Breast (tissue), 4 donors: ENCODE results near the gene SERTM1.

GRCh38 chr13:35858567-35859265 lies 272.5 kb downstream of the DCLK1 start:
- PRO-cap, 3 experiments = no peak in any of the 3 experiments
- RRBS = no CpG with 5 or more reads among the region's 4 CpGs

DNA sequence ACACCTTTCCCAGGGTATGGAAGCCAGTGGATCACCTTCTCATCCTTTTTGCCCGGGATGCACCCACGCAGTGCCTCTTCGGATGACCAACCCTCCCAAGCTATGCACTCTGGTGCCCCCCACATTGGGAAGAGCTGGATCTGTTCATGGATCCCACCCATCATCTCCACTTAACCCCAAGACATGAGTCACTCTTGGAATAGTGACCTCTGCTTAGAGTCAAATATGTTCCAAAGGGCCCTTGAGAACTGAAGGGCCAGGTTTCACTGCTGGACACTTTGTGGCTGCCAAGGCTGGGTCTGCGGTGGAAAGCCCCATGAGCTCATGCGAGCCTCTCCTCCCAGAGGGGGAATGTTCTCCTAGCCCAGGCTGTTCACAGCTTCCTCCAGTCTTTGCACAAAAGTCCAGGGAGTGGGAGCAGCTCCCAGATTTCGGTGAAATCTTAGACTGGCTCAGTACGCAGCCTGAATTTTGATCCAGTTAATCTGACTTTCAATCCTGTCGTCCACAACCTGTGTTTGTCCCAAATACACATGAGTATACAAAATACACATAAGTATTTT lies 693 bp upstream of the DCLK1 start:
- PRO-cap, 3 experiments = peak in 3 of 3 experiments; most common plus-strand start position 427 of the sequence (in 2); most common minus-strand start position 102 of the sequence (in 1)
- RRBS = no CpG with 5 or more reads among the region's 8 CpGs

DNA sequence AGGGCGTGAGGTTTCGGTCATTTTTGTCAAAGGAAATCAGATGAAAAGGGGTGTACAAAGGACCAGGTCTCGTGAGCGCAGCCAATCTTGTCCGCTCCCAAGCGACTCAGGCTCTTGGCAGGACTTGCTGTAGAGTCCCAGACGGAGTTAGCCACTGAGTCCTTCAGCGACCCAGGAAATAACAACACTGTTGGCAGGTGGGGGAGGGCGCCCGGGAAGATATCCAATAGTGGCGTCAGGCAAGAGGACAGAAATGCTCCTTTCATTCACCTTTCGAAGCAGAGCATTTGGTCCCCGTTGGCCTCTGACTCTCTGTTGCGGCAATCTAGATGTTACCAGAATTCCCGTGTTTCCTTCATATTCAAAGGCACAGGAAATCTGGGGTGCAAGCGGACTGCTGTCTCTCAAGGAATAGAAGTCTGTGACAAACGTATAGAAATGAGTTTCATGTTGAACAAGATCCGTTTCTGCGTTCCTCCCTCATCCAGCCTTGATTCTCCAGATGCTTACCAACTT lies 1.7 kb upstream of the CCNA1 start:
- PRO-cap, 3 experiments = peak in 1 of 3 experiments; most common plus-strand start position 229 of the sequence (in 1); most common minus-strand start position 108 of the sequence (in 1)
- RRBS = no CpG with 5 or more reads among the region's 19 CpGs

DNA sequence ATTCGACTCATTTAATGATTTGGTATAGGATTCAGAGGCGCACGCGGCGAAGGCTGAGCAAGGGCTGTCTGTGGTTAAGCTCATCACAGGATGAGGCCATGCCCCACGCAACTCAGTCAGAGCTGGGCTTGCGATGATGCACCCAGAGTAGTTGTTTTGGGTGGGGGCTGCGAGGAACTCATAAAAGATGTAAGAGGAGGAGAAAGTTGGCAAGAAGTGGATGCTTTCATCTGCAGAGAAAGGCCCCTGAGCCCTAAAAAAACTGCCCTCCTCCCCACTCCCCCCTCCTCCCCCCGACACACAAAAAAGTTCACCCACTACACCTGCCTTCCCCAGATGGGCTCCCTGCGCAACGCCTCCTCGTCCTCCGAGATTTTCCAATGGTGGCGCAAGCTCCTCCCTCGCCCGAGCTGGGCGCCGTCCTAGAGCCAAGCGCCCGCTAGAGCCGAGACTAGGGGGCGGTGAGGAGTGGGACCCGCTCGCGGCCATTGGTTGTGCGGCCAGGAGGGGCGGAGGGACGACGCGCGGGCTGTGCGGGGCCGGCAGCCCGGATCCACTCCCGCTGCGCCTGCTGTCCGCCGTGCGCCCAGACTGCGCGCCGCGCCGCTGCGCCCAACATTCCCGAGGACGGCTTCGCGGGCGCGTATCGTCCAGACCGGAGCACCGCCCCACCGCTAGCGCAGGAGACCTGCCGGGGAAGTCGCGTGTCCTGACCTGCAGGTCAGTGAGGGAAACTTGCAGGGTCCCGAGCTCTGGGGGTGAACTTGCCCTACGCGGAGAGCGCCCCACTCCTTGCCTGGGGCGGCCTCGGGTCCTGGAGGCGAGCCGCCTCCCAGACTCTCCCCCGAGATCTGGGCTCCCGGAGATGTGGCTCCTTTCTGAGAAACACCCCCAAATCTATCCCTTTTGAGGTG lies at the start of gene SERTM1:
SERTM1 (plus strand) TSS at position 556 of the 914 bp plus-strand sequence.
- PRO-cap, 3 experiments = peak in 2 of 3 experiments; most common plus-strand start position 556 of the sequence (in 2)
- RRBS = 2% methylated on average over 17 of the region's 69 CpGs

GRCh38 chr13:36712638-36713343 lies 39.0 kb downstream of the SERTM1 start:
- PRO-cap, 3 experiments = peak in 1 of 3 experiments; most common minus-strand start chr13:36712840 (in 1)
- RRBS = no CpG with 5 or more reads among the region's 7 CpGs

- PRO-cap, 3 experiments = no peak in any of the 3 experiments
- RRBS = no CpG with 5 or more reads among the region's 3 CpGs
Measured at GRCh38 chr13:36862349-36862802, 43.4 kb downstream of the RFXAP start.

- PRO-cap, 3 experiments = peak in 1 of 3 experiments; most common minus-strand start chr13:37701374 (in 1)
- RRBS = no CpG with 5 or more reads among the region's 6 CpGs
Measured at GRCh38 chr13:37701110-37701990, 102.8 kb upstream of the POSTN start.

DNA sequence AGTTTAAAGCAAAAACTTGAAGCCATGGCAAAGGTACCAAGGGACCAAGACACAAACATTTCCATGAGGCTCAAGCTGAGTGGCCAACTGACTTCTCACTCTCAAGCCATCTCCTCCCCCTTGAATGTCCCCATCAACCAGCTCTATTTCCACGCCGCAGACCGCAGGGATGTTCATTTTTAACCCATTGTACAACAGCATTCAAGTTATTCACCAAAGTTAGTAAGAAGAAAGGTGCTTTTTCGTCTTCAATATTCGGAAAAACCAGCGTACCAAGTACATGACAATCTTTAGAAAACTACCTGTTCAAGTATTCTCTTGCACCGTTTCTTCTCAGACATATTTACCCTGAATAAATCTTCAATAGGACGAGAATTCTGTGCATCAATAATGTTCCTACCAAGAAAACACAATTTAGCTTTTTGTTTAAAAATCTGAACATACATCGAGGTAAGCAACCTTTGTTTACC lies 9.9 kb downstream of the PROSER1 start:
- PRO-cap, 3 experiments = no peak in any of the 3 experiments
- RRBS = no CpG with 5 or more reads among the region's 9 CpGs

DNA sequence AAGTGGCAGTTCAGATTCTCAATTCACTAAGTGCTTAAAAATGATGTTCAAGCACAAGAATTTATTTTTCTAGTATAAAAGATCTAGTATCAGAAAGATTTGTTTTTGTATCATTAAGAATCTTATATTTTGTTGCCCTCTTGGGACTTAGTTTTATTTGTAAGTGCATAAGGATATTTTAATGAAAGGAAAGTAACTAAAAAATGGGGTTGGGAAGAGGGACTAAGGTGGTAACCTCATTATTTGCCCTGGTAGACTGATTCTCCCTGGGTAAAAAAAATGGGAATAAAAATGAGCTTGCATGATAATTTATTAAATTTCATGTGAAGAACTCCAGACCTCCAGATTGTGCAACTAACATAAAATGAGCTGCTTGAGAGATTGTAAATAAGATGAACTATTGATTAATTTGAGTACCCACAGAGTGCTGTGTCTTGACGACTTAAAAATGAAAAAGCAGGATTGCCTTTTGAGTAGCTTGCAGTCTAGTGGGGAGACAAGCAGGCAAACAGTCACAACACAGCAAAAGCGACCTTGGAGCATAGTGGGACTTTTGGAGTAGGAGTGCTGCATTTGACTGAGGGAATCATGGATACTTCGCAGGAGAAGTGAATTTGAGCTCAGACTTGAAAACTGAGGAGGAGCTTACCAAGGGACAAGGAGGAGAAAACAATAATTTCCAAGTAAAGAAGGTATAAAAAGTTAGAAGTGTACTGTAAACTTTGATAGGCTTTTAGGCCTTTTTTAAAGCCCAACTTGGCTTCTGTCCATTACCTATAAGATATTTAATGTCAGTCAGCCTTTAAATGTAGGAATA lies 9.9 kb downstream of the NHLRC3 start:
- PRO-cap, 3 experiments = no peak in any of the 3 experiments
- RRBS = no CpG with 5 or more reads among the region's 3 CpGs

DNA sequence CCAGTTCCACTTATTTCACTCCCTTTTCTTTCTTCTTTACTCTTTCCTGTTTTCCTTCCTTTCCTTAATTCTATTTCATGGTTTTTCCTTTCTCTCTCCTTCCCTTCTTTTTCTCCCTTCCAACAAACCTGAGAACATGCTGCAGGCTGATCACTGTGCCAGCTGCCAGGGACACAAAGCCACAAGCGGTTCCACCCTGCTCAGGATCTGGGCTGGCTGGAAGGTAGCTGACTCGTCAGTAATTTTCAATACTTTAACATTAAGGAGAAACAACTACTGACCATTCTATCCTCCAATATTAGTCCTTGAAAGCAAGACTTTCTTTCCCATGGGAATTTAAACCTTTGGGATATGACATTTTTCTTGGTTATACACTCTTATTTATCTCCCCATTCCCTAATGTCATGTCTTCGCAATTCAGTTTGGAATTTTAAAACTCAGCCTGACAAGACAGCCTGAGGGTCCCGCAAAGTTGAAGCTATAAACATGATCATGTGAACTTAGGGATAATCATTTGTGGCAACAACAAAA lies 143.6 kb downstream of the LHFPL6 start:
- PRO-cap, 3 experiments = no peak in any of the 3 experiments
- RRBS = no CpG with 5 or more reads among the region's 4 CpGs

DNA sequence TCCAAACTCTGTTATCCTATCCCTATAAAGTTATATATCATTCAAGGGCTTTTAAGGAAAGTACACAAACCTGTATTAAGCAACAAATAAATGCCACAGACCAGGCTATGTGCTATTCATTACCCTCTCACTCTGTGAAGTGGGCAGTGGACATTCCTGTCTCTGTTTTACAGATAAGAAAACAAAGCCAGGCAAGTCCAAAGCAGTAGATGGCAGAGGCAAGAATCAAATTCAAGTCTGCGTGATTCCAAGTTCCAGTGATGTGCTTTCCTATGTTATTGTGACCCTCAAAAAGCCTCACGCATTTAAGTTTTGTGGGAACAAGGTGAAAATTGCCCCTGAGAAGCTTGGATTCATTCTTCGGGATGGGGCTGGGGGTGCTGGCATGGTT lies 140.5 kb downstream of the LHFPL6 start:
- PRO-cap, 3 experiments = no peak in any of the 3 experiments
- RRBS = no CpG with 5 or more reads among the region's 3 CpGs

DNA sequence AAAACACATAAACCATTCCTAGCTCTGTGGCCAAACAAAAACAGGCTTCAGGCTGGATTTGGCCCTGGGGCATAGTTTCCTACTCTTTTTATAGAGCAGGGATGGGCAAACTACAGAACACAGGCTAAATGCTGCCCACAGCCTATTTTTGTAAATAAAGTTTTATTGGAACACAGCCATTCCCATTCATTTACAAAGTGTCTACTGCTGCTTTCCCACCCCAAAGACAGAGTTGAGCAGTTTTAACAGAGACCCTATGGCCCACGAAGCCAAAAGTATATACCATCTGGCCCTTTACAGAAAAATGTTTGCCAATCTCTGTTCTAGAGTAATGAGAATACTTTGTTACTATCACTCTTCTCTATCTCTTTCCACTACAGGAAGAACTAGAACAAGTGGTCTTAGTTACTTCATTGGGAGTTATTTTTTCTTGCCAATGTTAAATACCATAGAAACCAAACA lies 35.3 kb downstream of the LHFPL6 start:
- PRO-cap, 3 experiments = no peak in any of the 3 experiments
- RRBS = no CpG with 5 or more reads among the region's 1 CpG

DNA sequence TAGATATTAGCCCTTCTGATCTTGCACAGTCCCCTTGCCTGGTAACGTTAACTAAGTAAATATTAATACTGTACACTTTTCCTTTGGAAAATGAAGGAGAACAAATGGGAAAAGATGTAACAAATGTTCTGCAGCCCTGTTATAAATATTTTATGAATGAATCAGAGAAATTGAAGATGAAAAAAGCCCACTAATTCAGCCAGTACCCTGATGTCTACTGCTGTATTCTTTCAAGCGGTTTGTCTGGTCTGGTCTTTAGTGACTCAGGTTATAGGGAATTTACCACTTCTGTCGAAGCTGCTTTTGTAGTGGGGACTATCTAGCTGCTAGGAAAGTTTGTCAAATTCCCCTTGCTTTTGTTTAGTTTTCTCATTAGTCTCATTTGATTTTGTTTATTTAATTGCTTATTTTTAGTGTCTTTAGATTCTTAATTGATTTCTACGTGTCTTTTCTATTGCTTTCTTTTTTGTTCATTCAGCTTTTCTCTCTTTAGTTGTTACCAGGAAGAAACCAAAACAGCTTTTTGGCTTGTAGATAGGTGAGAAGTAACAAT lies 121.1 kb downstream of the COG6 start:
- PRO-cap, 3 experiments = no peak in any of the 3 experiments
- RRBS = no CpG with 5 or more reads among the region's 4 CpGs

DNA sequence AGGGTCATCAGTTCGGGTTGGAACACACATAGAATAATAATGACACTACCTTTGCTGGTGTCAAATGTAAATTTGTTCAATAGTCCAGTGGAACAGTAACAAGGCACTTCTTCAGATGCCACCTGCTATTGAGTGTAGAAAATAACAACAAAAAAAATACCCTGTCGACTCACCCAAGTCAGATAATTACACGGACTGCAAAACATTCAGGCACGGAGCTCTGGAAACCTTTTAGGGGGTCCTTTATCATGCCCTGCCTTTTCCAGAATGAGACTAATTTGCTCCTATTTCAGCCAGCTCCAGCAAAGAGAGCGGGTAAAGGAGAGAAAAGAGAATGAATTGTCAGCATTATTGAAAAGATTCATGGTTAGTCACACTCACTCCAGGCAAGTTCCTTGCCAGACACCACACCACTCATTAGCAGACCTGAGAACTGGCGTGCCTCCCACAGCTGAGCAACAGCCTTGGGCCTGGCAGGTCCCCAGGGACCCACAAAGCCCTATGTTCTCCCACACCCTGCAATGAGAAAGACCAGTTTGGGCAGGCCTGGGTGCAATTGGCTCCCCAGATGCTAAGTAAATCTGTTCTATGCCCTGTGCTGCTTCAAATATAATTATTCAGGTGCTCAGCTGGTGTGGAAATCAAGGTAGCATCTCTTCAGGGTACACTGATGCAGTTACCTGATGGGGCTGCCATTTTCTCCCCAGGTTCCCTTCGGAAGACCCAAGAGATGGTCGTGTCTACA lies 404.7 kb downstream of the COG6 start:
- PRO-cap, 3 experiments = no peak in any of the 3 experiments
- RRBS = no CpG with 5 or more reads among the region's 8 CpGs

GRCh38 chr13:40115834-40116589 lies 460.6 kb downstream of the COG6 start:
- PRO-cap, 3 experiments = no peak in any of the 3 experiments
- RRBS = no CpG with 5 or more reads among the region's 7 CpGs

- PRO-cap, 3 experiments = no peak in any of the 3 experiments
- RRBS = no CpG with 5 or more reads among the region's 6 CpGs
Measured at GRCh38 chr13:40190534-40191253, 475.7 kb downstream of the FOXO1 start.

GRCh38 chr13:40235001-40235660 lies 431.3 kb downstream of the FOXO1 start:
- PRO-cap, 3 experiments = no peak in any of the 3 experiments
- RRBS = no CpG with 5 or more reads among the region's 6 CpGs

- PRO-cap, 3 experiments = no peak in any of the 3 experiments
- RRBS = no CpG with 5 or more reads among the region's 8 CpGs
Measured at GRCh38 chr13:40271300-40271973, 395.0 kb downstream of the FOXO1 start.

DNA sequence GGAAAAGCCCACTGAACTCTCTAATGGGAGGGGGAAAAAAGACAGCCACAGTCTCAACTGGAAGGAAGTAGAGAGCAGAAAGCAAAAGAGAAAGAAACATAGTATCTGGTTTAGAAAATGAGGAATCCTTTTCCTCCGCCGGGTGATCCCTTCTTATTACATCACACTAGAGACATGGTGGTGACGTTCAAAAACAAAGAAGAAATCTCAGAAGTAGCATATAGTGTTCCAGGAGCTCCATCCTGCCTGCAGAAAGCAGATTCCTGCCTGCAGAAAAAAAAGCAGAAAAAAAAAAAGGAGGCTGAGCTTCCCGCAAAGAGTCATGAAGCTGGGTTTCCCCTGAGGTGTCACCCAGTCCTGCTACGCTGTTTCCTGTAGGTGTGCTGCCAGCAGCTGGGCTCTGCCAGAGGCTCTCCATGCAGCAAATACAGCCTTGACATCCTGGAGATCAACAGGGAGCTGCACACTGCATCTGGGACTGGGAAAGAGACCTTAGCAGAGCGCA lies 351.1 kb downstream of the FOXO1 start:
- PRO-cap, 3 experiments = no peak in any of the 3 experiments
- RRBS = no CpG with 5 or more reads among the region's 6 CpGs

- PRO-cap, 3 experiments = no peak in any of the 3 experiments
- RRBS = no CpG with 5 or more reads among the region's 2 CpGs
Measured at GRCh38 chr13:40346719-40347087, 319.7 kb downstream of the FOXO1 start.